Thyroid gland (tissue), 7 donors: ENCODE measurements around a stretch of chr7.

DNA sequence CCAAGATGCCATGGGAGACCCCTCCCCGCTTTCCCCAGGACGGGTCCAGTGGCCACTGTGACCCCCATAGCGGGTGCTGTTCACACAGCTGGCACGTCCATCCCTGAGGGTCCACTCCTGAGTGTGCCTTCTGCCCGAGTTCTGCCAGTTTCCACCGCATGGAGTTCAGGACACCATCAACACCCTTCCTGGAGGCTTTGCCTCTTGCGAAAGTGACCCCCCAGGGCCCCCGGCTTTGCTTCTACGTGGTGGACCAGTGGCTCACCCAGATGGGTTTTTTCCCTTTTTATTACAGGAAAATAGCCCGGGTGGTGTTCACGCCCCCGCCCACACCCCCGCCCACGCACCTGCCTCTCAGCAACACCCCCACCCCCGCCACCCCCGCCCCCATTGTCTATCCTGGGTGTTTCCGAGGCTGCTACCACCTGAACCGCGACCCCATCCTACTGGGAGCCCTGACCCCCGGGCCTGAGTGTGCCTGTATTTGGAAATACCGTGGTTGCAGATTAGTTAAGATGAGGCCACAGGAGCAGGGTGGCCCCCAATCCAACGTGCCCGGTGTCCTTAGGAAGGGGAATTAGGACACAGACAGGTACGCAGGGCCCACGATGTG, 31.9 kb downstream of the ADAP1 start:
- PRO-cap, 2 experiments = no peak in any of the 2 experiments
- RAMPAGE, long total RNA, 5 experiments = no peak in any of the 5 experiments

- PRO-cap, 2 experiments = peak in 2 of 2 experiments; most common plus-strand start chr7:945841 (in 2); most common minus-strand start chr7:945788 (in 2)
- RAMPAGE, long total RNA, 5 experiments = start-site peak on the plus strand in 2 of 5 experiments, at chr7:945779-945793 at its widest, 10 to 13 reads per replicate; start-site peak on the minus strand in 3 of 5 experiments, at chr7:945787-945860 at its widest, 39 to 76 reads per replicate
These were observed 8.7 kb downstream of the ADAP1 start for GRCh38 chr7:945420-946544.

GRCh38 chr7:981975-982708, 839 bp upstream of the CYP2W1 start:
- PRO-cap, 2 experiments = no peak in any of the 2 experiments
- RAMPAGE, long total RNA, 5 experiments = no peak in any of the 5 experiments

GRCh38 chr7:1046761-1047367, 2.5 kb downstream of the GPR146 start:
- PRO-cap, 2 experiments = no peak in any of the 2 experiments
- RAMPAGE, long total RNA, 5 experiments = no peak in any of the 5 experiments

DNA sequence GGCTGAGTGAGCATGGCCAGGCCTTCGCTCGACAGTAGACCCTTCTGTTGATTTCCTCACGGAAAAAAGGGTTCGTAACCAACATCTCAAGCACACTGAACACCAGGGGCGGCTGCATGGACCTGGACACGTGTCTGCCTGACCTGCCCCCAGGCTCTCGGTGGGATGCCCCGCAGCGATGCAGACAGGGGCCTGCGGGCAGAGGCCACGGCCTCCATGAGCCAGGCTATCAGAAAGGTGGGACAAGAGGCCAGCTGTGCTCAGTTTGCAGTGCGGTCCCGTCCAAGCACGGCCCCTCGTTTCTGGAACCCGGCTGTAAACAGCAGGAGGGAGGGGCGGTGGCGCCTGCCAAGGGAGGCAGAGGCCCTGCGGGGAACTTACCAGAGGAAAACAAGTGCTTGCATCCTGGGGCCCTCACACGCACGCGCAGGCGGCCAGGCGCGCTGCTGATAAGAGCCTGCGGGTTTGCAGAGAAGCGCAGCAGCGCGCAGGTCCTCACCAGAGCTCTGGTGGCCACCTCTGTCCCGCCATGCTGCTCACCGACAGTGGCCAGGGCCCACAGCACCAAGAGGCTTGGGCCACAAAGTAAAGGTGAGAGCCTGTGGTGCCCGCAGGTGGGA, 10.7 kb downstream of the GPR146 start:
- PRO-cap, 2 experiments = peak in 2 of 2 experiments; most common plus-strand start position 478 of the sequence (in 1); most common minus-strand start position 290 of the sequence (in 1)
- RAMPAGE, long total RNA, 5 experiments = start-site peak on the plus strand in 3 of 5 experiments, centred at positions 442 to 479 of the sequence, 27 to 128 reads per replicate

DNA sequence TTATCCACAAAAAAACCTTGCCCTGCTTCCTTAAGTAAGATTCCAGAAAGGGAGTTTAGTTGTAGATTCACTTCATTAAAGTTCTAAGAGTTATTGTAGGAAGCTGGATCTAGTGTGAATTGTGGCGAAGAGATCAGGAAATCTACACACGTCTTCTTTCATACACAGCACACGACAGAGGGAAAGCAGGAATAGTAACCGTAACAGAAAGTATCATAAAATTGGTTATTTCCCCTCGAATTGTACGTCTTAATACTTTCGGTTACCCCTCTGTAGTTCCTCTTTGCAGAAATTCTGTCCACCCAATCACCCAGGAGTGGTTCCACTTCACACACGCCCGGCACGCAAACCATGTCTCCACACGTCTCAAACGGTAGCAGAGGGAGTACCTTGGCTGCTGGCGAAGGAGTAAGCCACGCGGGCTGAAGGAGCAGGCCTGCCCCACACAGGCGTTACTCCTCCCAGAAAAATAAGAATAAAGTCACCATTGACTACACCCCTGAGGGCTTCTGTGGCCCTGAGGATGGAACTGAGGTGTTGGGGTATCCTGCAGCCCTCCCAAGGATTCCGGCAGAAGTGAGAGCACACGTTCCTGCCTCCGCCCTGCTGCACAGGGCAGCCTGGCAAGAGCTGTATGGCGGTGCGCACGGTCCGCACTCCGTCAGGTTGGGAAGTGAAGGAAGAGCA, 17.9 kb downstream of the GPR146 start:
- PRO-cap, 2 experiments = no peak in any of the 2 experiments
- RAMPAGE, long total RNA, 5 experiments = no peak in any of the 5 experiments

- PRO-cap, 2 experiments = no peak in any of the 2 experiments
- RAMPAGE, long total RNA, 5 experiments = no peak in any of the 5 experiments
These were observed 21.2 kb downstream of the GPR146 start for GRCh38 chr7:1065505-1065996.

- PRO-cap, 2 experiments = peak in 1 of 2 experiments; most common plus-strand start chr7:1090415 (in 1)
- RAMPAGE, long total RNA, 5 experiments = no peak in any of the 5 experiments
These were observed 2.3 kb downstream of the GPER1 start for GRCh38 chr7:1090219-1090511.

DNA sequence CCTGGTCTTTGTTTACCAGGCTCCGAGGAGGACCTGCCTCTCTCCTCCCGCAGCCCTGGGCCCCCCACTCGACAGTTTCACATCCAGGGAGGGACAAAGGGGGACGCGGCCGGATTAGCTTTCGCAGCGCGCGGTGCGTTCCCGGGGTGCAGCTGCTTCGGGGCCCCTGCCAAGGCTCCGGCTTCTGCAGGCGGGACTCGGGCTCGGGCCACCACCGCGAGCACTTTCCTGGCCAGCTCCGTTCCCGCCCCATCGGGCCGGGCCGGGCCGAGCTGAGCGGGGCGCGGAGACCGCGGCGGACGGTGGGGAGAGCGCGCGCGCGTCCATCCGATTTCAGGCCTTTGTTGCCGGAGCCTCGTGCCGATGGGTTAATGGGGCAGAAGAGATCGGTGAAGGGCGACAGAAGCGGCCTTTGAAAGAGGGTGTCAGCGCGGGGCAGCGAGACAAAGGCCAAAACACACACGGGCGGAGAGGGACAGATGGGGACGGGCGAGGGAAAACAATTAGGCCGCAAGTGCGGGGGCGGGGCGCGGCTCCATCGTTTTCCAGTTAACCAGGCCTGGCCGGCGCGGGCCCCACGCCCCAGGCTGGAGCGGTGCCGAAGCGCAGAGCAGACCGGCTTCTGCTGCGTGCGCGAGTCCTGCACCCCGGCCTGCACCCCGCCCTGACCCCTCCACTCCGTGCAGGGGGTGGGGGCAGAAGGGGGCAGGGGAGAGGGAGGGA, 8.4 kb upstream of the UNCX start:
- PRO-cap, 2 experiments = no peak in any of the 2 experiments
- RAMPAGE, long total RNA, 5 experiments = no peak in any of the 5 experiments

GRCh38 chr7:1237394-1237710, 4.7 kb downstream of the UNCX start:
- PRO-cap, 2 experiments = no peak in any of the 2 experiments
- RAMPAGE, long total RNA, 5 experiments = no peak in any of the 5 experiments

GRCh38 chr7:1453812-1454407, 5.4 kb downstream of the MICALL2 start:
- PRO-cap, 2 experiments = no peak in any of the 2 experiments
- RAMPAGE, long total RNA, 5 experiments = no peak in any of the 5 experiments

- PRO-cap, 2 experiments = peak in 1 of 2 experiments; most common minus-strand start chr7:1466847 (in 1)
- RAMPAGE, long total RNA, 5 experiments = no peak in any of the 5 experiments
These were observed 7.4 kb upstream of the MICALL2 start for GRCh38 chr7:1466646-1467094.

- PRO-cap, 2 experiments = peak in 1 of 2 experiments; most common minus-strand start chr7:1535930 (in 1)
- RAMPAGE, long total RNA, 5 experiments = no peak in any of the 5 experiments
These were observed 5.2 kb downstream of the MAFK start for GRCh38 chr7:1535325-1536490.

DNA sequence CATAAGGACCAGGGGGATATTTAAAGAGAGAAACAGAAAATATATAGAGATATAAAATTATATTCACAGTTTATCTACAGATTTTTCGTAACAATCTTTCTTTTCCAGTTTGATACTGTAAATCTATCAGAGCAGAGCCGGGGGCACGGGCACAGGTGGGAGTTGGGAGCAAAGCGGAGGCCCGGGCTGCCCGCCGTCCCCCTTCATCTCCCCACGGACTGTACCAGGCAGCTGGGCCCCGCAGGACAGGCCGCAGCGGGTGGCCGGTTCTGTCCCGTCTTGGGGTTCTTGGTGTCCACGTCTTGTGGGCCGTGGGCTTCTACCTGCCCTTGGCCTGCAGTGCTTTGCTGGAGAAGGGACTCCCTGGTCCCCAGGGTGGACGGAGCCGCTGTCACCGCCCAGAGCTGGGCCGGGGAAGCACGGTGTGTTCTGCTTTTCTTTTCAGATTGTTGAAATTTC, 11.7 kb downstream of the MAFK start:
- PRO-cap, 2 experiments = no peak in any of the 2 experiments
- RAMPAGE, long total RNA, 5 experiments = no peak in any of the 5 experiments

GRCh38 chr7:1644682-1645189, 25.3 kb upstream of the ELFN1 start:
- PRO-cap, 2 experiments = no peak in any of the 2 experiments
- RAMPAGE, long total RNA, 5 experiments = no peak in any of the 5 experiments

DNA sequence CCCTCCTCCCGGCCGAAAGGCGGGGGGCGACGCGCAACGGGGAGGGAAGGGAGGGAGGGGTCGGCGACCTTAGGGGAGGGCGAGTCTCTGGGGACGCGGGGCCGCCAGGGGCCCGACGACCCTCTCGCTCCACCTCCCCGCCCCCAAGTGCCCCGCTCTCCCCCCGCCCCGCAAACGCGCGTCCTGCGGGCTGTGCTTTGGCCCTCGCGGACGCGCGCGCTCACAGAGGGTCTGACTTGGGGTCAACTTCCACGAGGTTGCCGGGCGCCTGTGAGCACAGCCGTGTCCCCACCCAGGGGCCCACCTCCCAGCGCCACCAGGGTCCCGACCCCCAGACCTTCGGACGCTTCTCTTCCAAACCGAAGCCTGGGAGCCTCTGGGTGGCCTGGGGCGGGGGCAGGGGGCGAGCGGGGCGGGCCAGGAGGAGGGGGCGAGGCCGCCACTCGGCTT, 4.9 kb upstream of the ELFN1 start:
- PRO-cap, 2 experiments = no peak in any of the 2 experiments
- RAMPAGE, long total RNA, 5 experiments = no peak in any of the 5 experiments

- PRO-cap, 2 experiments = no peak in any of the 2 experiments
- RAMPAGE, long total RNA, 5 experiments = no peak in any of the 5 experiments
These were observed 43.7 kb downstream of the ELFN1 start for GRCh38 chr7:1713583-1714291.

- PRO-cap, 2 experiments = no peak in any of the 2 experiments
- RAMPAGE, long total RNA, 5 experiments = no peak in any of the 5 experiments
These were observed 181.5 kb downstream of the ELFN1 start for GRCh38 chr7:1851411-1852173.

GRCh38 chr7:1861074-1861416, 191.0 kb downstream of the ELFN1 start:
- PRO-cap, 2 experiments = no peak in any of the 2 experiments
- RAMPAGE, long total RNA, 5 experiments = no peak in any of the 5 experiments

GRCh38 chr7:1862191-1863000, 192.3 kb downstream of the ELFN1 start:
- PRO-cap, 2 experiments = no peak in any of the 2 experiments
- RAMPAGE, long total RNA, 5 experiments = no peak in any of the 5 experiments